ENCODE data around the gene MAPK4.

DNA sequence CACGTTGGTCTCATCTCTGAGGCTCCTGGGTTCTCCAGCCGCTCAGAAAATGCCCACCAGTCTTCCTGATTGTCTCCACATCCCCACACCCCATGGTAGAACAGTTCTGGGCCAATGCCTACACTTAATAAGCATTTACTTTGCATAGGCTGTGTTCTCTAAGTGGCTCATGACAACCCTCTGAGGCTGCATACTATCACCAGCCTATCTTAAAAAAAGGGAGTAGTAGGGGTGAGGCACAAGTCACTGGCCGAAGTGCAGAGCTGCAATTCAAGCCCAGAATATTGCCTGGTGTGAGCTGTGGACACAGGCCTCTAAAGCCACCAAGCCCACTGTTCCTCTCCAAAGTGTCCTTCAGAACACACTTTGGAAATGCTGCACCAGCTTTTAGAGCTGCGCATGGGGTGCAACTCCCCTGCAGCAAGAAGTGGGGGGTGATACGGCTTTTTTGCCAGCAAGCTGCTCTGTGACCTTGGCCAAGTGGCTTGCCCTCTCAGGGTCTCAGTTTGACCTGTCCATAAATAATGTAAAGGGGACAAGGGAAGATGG, 23.0 kb downstream of the SMAD7 start:
- PRO-cap: no peak

DNA sequence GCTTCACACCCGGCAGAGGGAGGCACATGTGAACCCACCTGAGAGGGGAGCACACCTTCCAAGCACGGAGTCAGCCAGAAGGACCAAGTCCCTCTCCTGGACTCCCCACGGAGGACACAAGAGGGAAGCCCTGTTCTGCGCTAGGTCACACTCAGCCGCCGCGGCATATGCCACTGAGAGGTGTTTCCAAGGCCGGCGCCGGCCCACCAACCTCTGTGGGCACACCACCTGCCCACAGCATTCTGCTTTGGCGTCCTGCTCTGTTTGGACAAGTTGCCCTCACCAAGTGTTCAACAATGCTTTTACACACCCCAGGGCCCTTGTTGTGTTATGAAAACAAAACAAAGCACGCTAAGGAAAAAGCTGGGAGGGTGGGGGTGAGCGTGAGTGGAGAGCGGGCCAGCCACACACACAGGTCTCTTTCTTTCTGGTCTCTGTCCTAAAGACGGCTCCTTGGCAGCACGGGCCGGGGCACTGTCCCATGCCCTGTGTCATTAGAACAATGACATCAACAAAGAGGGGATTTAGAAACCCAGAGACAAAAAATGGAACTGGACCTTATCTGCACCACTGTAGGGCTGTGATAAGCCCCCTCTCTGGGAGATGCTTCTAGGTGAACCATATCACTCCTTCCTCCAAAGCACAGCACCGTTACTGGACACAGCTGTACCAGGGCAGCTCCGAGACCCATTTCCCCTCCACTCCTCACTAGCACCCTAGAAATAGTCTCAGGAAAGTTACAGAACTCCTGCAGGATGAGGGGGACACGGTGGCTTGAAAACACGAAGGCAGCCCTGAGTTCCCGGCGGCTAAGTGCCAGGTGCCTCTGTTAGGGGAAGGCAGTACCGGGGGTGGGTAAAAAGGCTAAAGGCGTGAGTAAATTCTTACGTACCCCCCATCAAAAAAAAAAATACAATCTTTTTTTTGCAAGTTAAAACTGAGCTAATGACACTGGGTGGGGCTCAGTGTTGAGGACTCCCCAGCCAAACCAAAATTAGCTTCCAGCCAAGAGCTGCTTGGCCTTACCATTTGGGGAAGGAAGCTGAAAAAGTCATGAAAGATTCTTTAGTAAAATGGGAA, 16.9 kb downstream of the SMAD7 start:
- PRO-cap: no peak

- PRO-cap: no peak
Measured at GRCh38 chr18:48937285-48938390, 13.1 kb downstream of the SMAD7 start.

GRCh38 chr18:48945391-48945869, 5.3 kb downstream of the SMAD7 start:
- PRO-cap: no peak

DNA sequence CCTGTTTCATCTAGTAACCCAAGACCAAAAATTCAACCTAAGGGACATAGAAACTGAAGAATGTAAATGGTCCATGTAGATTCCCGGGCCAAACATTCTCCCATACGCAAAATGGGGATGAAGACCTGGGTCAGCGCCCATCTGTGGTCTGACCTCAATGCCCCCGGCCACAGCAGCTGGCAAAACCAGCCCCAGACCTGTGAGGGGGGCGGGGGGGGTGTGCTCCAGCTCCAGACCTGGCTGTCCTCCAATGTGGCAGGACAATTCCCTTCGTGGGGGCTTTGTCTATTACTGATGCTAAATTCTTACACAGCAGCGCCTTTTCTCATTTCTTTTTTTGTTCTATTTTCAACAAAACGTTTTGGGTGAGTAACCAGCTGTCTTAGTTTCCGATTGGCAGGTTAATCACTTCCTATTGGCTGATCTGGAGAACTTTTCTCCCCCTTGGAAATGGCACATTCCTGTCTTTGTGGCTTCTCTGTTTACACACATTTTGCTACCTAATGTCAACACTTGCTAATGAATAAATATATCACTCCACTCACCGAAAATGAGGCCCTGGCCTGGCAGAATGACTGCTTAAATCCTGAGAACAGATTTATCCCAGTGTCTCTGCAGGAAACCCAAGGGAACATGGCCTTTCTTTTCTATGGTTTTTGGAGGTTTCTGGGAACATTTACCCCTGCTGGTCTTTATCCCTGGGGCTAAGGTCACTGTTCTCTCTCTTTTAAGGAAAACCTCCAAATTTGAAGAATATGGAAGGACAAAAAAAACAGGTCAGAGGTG, 4.4 kb downstream of the SMAD7 start:
- PRO-cap: no peak

DNA sequence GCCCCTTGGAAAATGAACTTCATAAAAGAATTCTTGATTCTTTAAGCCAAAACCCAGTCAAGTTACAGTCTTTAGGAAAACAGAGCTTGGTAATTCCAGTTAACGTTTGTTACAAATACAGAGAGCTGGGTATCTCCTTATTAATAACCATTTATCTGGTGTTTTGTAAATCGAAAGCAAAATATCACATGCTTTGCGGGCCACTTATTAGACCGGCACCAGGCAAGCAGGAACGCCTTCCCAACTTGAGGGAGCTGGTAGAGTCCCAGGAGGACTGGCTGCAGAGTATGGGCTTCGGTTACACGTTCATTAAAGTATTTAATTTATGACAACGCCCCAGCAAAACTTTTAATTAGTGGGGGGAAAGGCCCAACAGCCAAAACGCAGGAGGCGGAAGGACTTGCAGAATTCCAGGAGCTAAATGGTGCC, 3.7 kb downstream of the SMAD7 start:
- PRO-cap: no peak

GRCh38 chr18:48947977-48948966, 2.5 kb downstream of the SMAD7 start:
- PRO-cap: no peak

DNA sequence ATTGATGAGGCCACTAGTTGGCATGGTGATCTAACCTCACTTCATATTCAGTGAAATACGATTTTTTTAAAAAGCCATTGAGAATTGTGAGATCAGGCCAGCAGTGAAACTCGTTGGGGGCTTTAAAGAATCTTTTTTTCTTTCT, 2.3 kb upstream of the SMAD7 start:
- PRO-cap: no peak

GRCh38 chr18:48962865-48963240, 12.1 kb upstream of the SMAD7 start:
- PRO-cap: no peak

DNA sequence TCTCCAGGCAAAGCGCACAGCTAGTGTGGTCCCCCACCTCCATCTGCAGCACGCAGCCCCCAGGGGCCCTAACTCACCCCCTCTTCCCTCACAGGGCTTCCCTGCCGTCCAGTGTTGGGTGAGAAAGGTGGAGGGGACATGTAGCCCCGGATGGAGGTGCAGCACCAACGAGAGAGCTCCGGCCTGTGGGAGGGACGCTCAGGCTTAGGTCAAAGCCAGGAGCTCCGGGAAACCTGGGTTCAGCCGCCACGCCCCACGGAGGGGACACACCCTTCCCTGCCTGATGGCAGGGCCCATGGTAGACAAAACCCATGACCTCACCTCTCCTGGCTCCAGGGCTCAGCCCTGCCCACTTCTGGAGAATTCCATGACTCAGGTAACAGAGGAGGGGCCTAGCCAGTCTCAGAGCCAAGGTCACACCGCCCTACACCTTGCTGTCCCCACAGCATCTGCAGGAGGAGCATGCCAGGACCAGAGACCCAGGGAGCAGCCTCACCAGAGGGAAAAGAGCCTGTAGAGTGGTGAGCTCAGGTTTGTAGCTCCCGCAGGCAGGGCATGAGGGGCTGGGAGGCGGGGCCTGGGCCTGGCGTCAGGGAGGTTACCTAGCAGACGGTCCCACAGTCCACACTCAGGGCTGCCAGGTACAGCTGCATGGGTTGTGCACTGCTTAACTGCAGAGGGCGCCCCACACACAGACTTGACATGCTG, 70.7 kb upstream of the SMAD7 start:
- PRO-cap: bidirectional peak, plus-strand start at position 620 of the sequence, minus-strand start at position 520 of the sequence

DNA sequence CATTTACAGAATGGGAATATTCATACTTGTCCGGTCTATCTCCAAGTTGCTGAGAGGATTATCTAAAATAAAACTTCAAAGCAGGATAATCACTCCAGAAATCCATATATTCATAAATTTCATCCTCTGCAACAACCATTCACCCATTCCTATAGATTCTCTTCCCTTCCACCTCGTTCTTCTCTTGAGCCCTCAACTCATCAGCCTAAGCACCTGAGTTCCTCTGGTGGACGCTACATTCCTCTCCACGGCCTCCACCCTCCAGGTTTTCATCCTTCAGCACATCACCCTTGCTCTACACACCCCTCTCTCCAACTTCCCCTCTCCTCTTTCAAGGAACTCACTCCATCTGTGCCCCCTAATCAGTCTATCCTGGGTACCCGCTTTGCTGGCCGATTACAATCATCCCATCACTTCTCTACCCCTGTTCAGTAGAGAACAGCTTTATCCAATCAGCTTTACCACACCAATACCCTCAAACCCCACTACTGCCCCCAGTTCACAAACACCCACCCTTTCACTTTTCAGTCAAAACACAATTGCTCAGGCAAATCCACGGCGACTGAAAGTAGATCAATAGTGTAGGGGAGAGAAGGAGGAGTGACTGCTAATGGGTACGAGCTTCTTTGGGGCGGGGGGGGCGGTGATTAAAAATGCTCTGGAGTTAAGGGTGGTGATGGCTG, 1.0 kb downstream of the DYM start:
- PRO-cap: no peak

GRCh38 chr18:49563195-49564155, 1.6 kb downstream of the LIPG start:
- PRO-cap: no peak

- PRO-cap: no peak
Measured at GRCh38 chr18:50157472-50158059, 37.4 kb downstream of the MYO5B start.

DNA sequence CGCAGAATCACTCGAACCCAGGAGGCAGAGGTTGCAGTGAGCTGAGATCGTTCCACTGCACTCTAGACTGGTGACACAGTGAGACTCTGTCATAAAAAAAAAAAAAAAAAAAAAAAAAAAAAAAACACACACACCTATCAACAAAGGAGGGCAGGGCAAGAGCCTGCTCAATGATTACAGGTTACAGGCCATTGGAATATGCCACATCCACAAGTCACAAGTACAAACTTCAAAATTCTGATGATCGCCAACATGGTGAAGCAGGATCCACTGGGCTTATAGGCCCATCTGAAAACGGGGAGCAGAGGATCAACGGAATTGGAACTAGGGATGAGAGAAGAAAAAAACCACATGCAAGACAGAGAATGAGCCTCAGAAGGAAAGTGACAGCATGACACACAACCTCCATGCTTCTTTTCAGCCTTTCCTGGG, 6.2 kb downstream of the MYO5B start:
- PRO-cap: no peak

- PRO-cap: no peak
Measured at GRCh38 chr18:50267948-50268966, 2.0 kb upstream of the CFAP53 start.

DNA sequence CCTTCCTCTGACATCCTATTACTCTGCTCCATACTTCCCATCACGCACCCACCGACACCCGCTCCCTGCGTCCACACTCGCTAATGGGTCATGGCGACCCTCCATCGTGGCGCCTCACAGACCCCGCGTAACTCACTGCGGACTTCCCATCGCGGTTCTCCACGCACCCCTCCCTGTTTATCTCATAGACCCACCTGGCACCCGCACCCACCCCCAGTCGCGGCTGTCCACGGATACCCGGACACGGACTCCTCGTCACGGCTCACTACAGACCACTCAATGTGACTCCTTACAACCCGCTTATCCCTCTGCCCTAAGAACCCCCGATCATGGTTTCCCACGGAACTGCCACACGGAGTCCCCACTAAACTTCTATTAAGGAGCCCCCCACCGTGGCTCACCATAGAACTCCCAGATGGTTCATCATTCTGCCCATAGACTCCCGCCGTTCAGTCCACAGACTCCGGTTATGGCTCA, 432 bp downstream of the CXXC1 start:
- PRO-cap: bidirectional peak, plus-strand start at position 426 of the sequence, minus-strand start at position 134 of the sequence

DNA sequence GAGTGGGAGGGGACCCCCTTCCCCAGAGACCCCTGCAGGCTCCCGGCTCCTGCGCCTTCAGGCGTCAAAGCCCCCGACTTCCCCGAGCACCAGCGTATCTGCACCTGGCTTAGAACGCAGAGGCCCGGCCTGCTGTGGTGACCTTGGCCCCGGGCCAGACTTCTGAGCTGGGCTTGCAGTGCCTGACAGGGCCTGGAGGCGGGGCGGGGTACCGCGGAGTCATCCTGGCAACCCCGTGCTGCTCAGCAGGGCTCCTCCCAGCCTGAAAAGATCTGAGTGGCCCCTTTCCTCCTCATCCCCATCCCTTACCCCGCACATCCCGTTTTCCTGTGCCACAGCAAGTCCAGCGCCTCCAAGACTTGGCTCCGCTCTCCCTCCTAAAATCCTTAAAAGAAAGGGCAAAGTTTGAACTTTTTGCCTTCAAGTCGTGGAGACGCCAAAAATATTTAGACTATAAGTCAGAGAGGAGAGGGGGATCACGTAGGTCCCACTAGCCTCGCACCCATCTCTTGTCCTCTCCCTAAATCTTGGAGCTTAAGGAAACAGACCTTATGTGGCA, 27.2 kb downstream of the SKA1 start:
- PRO-cap: no peak

- PRO-cap: no peak
Measured at GRCh38 chr18:50425118-50425761, 50.4 kb downstream of the SKA1 start.

- PRO-cap: no peak
Measured at GRCh38 chr18:50559083-50559316, 887 bp upstream of the MAPK4 start.

- PRO-cap: no peak
Measured at GRCh38 chr18:50559317-50560361, at the start of gene MAPK4. TSS of gene MAPK4 (plus strand) at chr18:50560087.